Brain (tissue), 1 donor: ENCODE measurements around a stretch of chr1.

- RRBS, result no CpG with 5 or more reads among the region's 17 CpGs
Measured at GRCh38 chr1:2570301-2570872, 14.2 kb downstream of the TNFRSF14 start.

GRCh38 chr1:2584589-2585035 is 2.0 kb upstream of the PRXL2B start:
- RRBS, result no CpG with 5 or more reads among the region's 2 CpGs

DNA sequence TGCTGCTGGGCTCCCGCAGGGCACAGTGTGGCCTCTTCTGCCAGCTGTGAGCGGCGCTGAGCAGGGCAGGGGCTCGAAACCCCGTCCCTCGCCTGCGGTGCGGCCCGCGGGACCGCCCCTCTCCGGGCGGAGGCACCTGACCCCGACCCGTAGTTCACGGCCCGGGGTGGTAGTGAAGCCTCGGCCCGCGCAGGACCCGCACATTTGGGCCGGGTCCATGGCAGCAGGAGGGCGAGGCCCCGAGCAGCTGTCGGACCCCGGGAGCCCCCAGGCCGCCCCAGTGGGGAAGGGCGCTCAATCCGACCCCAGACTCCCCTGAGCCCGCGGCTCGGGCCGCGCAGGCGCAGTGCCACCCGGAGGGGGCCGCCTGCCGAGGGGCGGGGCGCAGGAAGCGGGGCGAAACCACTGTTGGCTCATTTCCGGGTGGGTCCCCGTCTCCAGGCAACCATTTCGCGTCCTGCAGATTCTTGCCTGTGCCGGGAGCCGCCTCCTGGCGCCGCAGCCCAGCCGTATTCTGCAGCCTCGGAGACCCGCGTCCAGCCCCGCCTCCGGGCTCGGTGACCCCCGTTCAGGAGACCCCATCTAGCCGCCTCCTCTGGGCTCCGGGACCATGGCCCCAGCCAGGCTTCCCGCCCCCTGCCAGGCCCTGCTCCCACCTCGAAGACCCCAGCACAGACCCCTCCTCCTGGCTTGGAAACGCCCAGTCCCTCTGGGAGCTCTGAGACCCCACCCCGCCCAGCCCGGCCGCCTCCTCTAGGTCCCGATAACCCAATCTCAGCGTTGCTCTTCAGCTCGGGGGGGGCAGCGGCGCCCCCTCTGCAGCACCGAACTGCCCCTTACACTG is 10.3 kb upstream of the MMEL1 start:
- RRBS, result 1% methylated on average over 48 of the region's 72 CpGs

DNA sequence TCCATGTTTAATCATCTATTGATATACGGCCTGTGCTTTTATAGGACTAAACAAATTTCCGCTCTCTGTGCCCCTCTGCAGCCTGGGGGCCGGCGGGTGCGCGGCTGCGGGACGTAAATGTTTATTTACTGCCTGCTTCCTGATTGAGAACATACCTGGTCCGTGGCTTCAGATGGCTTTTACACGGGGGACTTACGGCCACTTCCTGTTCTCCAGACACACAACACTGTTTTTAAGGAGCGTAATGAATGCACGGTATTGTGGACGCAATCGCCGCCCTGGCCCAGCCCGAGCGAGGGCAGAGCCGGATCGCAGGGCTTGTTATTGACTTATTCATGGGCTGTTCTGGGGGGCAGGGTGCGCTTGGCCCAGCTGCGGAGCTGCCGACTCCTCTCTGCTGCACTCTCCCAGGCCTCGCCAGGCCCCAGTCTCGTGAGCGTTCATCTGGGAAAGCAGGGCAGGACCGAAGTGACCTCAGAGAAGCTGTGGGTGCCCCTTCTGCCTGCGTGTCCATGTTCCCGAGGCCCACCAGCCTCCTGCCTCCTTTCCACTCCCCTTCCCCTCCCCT is 52.8 kb upstream of the ACTRT2 start:
- RRBS, result no CpG with 5 or more reads among the region's 29 CpGs

DNA sequence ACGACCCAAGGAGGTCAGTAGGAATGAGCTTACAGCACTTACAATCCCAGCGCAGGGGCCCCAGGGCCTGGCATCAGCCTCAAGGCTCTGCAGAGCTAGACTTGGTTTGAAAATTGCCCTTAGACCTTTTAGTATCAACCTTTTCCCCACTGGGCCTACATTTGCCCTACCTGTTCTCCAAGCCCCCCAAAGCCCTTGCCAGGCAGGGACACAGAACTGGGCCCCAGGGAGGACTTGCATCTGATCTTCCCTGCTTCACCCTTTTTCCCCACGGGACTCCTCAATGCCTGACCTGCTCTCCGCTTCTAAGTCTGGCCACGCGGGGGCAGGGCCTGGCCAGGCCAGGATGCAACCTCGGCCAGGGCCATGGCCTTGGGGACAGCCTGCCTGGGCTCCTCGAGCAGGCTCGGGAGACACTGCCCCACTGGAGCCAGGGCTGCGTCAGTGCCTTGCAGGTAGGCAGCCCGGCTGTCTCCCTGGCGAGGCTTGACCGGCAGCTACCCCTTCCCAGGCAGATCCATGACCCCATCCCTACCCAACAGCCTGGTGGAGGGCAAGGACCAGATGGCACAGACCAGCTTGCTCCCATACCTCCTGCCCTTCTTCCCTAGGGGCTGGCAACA is 2.9 kb upstream of the PRDM16 start:
- RRBS, result no CpG with 5 or more reads among the region's 13 CpGs

DNA sequence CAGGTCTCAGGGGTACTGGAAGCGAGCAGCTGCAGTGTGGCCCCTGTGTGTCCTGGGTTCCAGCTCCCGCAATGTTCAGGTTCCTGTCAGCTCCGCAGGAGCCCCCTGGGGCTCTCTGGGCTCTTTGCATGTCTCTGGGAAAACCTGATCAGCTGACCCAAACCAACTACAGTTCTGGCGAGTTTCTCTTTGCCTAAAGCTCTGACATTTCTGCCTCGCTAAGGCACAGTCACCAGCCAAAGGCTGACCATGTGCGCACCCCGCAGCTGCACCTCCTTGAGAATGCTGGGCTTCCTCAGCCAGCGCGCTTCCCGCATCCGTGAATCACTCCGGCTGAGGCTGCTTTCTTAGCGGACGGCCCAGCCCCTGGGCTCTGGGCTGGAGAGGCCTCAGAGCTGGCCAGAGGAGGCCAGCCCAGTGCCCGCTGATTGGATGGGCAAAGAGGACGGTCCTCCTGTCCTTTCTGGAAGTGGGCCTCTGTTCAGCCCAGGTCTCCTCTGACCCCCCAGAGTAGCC is 56.0 kb downstream of the PRDM16 start:
- RRBS, result no CpG with 5 or more reads among the region's 16 CpGs

DNA sequence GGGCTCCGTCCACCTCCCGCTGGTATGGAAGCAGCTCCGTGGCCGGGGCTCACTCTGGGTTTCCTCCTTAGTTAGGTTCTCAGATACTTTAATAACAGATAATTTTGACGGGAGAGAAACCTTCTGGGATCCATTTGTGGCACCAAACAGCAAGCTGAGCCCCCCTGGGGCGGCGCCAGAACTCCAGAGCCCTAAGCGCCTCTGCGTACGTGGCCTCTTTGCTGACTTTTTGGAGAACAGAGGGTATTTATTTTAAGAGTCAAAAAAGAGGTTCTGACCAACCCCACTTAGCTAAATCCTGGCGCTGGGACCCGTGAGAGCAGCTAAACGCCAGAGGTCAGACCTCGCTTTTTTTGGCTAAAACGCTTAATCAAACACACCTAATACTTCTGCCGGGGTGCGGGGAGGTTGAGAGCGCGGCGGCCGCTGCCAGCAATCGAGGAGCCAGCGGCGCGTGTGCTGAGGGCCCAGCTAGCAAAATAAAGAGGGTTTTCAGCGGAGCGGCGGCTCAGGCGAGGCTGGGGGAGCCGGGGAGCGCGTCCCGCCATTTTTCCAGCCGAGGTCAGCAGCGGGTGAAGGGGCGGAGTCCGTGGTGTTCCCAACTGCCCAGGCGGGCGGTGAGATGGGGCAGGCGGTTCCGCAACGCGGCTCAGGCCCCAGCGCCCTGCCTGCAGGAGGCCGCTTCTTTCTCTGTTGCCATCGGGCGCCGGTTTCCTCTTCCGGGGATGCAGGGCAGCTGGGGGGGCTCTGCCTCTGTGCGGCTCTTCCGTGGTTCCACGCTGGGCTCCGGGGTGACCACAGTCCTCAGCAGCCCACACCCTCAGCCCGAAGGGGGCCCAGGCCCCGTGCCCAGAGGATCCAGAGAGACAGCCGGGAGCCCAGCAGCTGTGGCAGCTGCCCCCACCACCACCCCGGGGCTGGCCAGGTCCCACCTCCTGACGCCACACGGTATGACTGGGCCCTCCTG is 171.8 kb downstream of the PRDM16 start:
- RRBS, result 82% methylated on average over 14 of the region's 59 CpGs

GRCh38 chr1:3270748-3271466 is 183.6 kb upstream of the ARHGEF16 start:
- RRBS, result 20% methylated on average over 5 of the region's 17 CpGs

DNA sequence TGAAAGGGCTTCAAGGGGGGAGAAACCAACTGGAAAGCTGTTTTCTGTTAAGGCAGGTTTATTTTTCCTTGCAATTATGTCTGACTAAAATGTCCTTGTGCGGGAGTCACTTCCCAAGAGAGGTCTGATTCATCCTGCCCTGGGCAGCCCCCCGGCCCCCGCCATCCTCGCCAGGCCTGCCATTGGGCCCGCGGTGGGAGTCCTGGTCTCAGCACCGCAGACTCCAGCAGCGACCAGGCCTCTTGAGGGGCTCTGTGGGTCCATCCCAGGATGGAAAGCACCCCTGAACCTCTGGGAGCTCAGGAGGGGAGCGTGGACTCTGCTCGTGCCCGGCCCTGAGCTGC is 178.4 kb upstream of the ARHGEF16 start:
- RRBS, result 55% methylated on average over 1 of the region's 11 CpGs

DNA sequence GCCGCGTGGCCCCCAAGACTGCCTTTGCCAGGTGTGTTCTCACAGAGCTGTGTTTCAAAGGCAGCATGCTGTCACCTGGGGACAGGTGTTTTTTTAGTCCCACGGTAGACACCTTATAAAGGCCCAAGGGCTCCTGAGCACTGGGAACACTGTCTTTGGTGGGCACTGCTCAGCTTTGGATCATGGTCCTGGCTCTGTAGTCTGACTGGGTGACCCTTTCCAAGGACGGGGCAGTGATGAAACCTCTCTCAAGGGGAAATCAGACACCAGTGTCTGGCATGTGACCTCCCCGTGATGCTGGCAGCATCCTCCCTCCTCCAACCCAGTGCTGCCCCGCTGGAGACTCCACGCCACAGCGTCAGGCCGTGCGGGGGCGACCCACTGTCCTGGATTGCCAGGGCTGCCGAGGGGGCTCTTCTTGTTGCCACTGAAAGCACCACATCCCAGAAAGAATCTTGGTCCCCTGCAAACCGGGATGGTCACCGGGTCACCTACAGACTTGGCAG is 146.5 kb upstream of the ARHGEF16 start:
- RRBS, result no CpG with 5 or more reads among the region's 14 CpGs

DNA sequence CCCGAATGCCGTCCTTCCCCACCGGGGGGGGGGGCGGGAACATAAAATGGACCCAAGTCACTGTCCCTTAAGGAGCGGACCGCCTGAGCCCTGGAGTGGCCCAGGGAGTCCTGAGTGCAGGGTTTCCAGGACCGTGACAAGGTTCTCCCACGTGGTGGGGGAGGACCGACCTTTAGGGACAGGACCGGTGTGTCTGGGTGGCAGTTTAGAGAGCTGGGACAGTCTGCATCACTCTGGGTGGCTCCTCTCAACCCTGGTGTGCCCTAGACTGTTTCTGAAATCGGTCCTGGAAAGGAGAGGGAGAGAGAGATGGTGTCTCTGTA is 140.5 kb upstream of the ARHGEF16 start:
- RRBS, result no CpG with 5 or more reads among the region's 11 CpGs

DNA sequence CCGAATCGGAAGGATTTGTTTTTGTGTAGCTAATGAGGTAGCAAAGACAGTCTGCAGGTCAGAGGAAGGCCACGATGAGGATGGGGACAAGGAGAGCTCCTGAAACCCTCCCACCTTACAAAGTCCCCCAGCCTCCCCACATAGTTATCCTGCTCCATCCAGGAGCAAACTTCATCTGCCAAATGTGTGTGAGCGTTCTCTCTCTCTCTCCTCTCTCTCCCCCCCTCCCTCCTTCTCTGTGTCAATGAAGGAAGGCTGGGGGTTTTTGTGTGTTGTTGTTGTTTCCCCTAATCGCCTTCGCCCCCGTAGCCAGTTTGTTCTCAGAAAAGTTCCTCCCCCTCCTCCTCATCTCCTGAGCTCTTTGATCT is 140.1 kb upstream of the ARHGEF16 start:
- RRBS, result no CpG with 5 or more reads among the region's 7 CpGs

- RRBS, result 78% methylated on average over 7 of the region's 41 CpGs
Measured at GRCh38 chr1:3415236-3416140, 39.0 kb upstream of the ARHGEF16 start.

GRCh38 chr1:3465105-3465897 is 10.8 kb downstream of the ARHGEF16 start:
- RRBS, result no CpG with 5 or more reads among the region's 27 CpGs

GRCh38 chr1:3529409-3529851 is 75.0 kb downstream of the ARHGEF16 start:
- RRBS, result no CpG with 5 or more reads among the region's 16 CpGs

- RRBS, result no CpG with 5 or more reads among the region's 10 CpGs
Measured at GRCh38 chr1:3576146-3576511, 35.2 kb downstream of the MEGF6 start.

- RRBS, result 73% methylated on average over 3 of the region's 19 CpGs
Measured at GRCh38 chr1:3669395-3670081, 17.2 kb downstream of the TP73 start.

- RRBS, result no CpG with 5 or more reads among the region's 11 CpGs
Measured at GRCh38 chr1:3719218-3719665, 33.0 kb upstream of the CCDC27 start.

DNA sequence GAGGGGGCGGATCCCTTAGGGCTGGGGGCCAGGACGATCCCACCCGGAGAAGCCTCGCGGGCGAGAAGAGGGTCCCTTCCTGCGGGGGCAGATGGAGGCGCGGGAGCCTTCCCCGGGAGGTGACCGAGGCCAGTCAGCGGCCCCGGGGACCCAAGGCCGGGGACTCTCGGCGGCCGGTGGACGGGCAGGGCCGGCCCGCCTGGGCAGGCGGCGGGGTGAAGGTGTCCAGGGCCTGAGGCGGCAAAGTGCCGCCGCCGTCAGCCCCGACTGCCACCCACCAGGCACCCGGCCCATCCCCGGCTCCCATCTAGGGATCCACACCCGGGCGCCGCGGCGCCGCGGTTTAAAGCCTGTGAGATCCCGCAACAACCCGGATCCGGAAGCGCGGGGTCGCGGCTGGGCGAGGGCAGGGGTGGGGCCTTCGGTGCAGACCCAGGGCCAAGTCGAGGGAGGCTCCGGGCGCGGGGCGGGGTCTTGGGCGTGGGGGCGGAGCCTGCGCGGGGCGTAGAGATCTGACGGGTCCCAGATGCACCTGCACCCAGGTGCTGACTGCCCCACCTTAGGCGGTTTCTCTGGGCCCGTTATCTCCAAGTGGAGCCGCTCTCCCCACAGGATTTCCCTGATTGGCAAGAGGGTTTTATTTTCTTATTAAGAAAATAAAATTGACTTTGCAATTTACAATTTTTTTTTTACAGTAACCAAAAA is 5.1 kb upstream of the CCDC27 start:
- RRBS, result 1% methylated on average over 34 of the region's 59 CpGs

DNA sequence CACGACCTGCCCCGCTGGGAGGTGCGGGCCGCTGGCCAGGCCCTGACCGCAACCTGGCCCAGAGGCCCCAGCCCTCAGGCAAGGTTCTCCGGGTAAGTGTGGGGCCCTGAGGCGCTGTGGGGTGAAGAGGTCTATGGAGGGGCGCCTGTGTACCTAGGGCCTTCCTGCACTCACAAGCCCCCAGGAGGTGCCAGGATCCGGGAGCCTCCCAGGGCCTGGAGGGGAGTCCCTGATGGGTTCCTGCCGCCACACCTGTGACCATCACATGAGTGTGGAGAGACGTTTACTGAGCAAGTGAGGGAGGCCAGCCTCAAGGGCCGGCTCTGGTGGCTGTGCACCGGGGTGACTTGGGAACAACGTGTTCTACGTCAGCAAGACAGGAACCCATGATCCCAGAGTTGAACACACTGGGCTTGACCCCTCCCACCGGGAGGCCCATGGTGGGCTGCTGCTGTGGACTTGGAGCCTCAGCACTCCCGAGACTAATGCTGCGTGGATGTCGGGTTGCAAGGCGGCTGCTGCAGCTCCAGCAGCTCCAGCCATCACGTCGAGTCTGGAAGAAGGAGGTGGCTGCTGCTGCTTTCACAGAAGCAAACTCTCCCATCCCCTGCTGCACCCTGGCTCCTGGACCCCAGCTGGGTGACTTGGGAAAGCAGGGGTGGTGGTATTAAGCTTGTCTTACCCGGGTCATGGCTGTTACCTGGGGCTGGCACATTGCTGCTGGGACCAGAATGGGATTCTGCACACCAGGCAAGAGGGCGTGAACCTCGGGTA is 728 bp downstream of the SMIM1 start:
- RRBS, result 65% methylated on average over 9 of the region's 25 CpGs